H1 (cell line): ENCODE measurements around the gene CDK10.

DNA sequence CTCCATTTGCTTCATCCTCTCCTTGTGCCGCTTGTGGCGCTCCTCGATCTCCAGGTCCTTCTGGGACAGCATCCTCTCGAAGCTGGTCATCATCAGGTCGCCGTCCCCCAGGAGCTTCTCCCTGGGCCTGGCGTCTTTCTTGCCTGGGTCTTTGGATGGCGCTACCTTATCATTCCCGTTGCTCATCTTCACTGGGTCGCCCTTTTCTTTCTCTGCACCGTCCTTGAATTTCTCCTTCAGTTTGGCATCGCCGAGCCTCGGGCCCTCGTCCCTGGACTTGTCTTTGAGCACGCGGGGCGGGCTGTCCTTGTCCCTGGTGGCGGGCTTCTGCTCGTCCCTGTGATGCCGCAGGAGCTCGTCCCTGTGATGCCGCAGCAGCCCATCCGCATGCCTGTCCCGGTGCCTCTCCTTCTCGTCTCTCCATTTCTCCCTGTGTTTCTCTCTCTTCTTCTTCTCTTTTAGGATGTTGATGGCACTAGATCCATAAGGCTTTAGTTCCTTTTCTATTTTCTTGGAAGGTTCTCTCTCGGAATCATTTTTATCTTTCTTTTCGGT lies 64.3 kb downstream of the ZNF778 start:
- RRBS, result no CpG with 5 or more reads among the region's 28 CpGs
CAGE:
- cytosol, long polyA plus RNA, result no peak
- long polyA plus RNA, result no peak
- nucleus, long polyA plus RNA, result no peak

- RRBS, result no CpG with 5 or more reads among the region's 15 CpGs
CAGE:
- cytosol, long polyA plus RNA, result no peak
- long polyA plus RNA, result no peak
- nucleus, long polyA plus RNA, result no peak
These were observed 98.7 kb downstream of the ZNF778 start for GRCh38 chr16:89316069-89316791.

DNA sequence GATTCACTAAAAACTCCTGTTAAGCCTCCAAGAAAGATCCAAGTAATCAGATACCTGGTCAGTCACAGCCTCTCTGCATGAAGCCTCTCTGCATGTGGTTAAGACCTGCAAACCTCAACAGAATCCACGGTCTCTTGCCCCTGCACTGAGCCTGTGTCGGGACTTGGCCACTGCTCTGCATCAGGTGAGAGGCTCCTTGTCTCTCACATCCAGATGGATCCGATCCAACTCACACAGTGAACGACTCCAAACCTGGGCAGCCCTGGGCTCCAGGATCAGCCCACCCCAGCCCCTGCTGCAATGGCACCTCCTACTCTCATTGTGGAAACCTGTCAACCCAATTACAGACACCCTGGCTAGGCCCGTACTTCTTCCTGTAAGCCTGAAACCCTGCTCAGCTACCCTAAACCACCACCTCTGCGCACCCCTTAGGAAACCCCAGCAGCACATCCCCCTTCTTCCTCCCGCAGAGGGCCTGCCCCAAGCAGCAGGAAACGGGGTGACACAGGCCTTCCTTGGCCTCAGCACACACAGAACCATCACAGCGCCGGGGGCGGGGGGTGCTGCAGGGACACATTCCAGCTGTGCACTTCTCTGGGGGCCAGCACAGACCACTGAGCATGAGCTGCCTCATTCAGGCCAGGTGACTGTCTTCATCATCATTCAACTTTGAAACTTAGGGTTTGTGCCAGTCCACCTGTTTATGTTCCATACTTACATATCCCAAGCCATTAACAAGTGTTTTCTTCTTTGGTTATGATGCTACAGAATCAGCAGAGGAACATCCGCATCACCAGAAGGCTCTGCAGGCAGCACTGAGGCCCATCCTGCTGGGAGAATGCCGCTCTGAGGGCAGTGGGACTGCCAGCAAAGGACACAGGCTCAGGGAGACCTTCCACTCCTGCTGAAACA lies 129.3 kb downstream of the ANKRD11 start:
- RRBS, result no CpG with 5 or more reads among the region's 13 CpGs
CAGE:
- cytosol, long polyA plus RNA, result no peak
- long polyA plus RNA, result no peak
- nucleus, long polyA plus RNA, result no peak

- RRBS, result 90% methylated on average over 3 of the region's 33 CpGs
CAGE:
- cytosol, long polyA plus RNA, result no peak
- long polyA plus RNA, result no peak
- nucleus, long polyA plus RNA, result no peak
These were observed 116.9 kb downstream of the ANKRD11 start for GRCh38 chr16:89373199-89374060.

GRCh38 chr16:89389476-89390196 lies 100.7 kb downstream of the ANKRD11 start:
- RRBS, result no CpG with 5 or more reads among the region's 42 CpGs
CAGE:
- cytosol, long polyA plus RNA, result no peak
- long polyA plus RNA, result no peak
- nucleus, long polyA plus RNA, result no peak

DNA sequence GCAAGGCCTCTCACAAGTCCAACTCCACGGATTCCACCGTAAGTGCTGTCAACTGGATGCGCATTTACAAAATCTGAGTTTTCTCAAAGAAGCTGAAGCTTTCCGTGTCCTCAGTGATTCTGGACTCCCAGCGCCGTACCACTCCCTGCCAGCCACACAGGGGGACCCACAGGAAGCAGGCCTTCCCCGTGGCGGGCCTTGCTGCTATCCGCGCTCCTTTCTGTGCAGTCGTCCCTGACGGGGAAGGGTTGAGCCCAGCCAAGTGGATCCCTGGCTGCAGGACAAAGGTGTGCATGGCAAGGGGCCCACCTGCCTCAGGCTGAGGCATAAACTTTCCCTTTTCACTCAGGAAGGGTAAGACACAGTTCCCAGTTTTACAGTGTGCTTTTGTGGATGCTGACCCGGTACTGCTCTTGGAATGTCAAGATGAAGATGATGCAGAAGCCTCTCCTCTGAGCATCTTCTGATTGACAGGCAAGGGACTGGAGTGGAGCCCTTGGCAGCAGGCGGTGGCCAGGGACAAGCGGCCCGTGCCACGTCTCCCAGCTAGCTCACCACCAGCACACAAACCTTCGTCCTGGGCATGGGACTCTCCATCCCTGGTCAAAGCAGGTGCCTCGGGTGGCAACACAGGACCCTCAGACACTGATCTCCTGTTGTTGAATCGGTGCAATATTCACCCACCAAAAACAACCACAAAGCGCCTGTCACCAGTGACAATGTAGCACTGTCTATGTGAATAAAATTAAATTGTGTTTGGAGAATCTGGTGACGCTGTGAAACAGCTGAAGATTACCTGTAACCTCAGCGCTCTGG lies 92.9 kb downstream of the ANKRD11 start:
- RRBS, result no CpG with 5 or more reads among the region's 23 CpGs
CAGE:
- cytosol, long polyA plus RNA, result no peak
- long polyA plus RNA, result no peak
- nucleus, long polyA plus RNA, result no peak

GRCh38 chr16:89438939-89439276 lies 51.5 kb downstream of the ANKRD11 start:
- RRBS, result no CpG with 5 or more reads among the region's 4 CpGs
CAGE:
- cytosol, long polyA plus RNA, result no peak
- long polyA plus RNA, result no peak
- nucleus, long polyA plus RNA, result no peak

DNA sequence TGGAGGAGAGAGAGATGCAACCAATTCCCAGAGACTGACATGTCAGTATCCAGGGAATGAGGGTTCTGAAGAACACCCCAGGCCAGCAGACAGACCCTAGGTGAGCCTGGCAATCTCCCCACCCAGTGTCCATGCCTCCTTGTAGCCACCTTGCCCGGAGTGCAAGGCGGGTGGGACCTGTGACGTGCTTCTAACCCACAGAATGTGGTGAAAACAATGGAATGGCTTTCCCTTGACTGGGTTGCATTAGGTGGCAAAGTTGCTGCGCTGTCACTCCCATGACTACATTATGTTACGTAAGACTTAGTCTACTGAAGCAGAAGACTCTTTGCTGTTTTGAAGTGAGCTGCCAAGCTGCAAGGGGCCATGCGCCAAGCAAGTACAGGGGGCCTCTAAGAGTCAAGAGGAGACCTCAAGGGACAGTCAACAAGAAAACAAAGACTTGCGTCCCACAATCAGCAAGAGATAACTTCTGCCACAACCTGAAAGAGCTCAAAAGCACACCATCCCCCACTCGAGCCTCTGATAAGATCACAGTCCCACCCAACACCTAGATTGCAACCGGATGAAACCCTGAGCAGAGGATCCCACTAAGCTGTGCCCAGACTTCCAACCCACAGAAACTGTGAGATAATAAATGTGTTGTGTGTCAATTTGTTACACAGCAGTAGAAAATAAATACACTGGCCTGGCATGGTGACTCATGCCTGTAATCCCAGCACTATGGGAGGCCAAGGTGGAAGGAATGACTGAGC lies 16.5 kb downstream of the ANKRD11 start:
- RRBS, result no CpG with 5 or more reads among the region's 9 CpGs
CAGE:
- cytosol, long polyA plus RNA, result no peak
- long polyA plus RNA, result no peak
- nucleus, long polyA plus RNA, result no peak

DNA sequence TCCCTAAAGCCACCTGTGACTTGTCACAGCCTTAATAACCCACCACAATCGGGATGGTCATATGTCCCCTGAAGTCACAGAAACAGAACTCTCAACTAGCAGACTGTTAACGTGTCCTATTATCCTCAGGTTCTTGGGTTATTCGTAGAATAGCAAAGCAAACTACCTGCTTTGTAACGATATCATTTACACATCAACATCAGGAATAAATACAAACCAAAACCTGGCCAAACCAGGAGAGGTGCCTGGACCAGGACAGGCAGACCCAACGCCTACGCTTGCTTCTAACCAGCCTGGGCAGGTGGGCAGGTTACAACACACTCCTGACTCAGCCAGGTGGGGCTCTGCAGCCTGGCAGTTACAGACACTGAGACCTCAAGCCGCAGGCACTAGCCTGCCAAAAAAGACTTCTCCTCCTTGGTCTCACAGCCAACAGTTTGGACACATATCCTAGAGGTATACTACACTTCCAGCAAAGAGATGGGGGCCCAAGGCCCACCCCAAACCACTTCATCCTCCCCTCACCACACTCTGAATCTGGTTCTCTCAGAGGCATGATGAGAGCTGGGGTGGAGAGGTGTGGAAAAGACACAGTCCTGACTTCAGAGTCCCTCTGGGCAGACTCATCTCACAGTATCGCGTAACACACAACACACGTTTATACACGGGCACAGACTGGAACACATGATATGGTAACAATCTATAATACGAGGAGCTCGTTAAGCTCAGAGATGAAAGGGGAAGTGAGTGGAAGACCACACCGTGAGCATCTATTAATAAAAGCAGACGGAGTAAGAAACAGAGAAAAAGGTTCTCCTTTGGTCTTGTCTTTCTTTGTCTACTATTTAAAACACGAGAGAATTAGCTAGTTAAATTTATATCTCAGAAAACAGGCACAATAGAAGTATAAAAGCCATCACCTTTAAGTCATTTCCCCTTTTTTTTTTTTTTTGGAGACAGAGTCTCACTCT lies 13.8 kb downstream of the ANKRD11 start:
- RRBS, result no CpG with 5 or more reads among the region's 16 CpGs
CAGE:
- cytosol, long polyA plus RNA, result no peak
- long polyA plus RNA, result no peak
- nucleus, long polyA plus RNA, result no peak

DNA sequence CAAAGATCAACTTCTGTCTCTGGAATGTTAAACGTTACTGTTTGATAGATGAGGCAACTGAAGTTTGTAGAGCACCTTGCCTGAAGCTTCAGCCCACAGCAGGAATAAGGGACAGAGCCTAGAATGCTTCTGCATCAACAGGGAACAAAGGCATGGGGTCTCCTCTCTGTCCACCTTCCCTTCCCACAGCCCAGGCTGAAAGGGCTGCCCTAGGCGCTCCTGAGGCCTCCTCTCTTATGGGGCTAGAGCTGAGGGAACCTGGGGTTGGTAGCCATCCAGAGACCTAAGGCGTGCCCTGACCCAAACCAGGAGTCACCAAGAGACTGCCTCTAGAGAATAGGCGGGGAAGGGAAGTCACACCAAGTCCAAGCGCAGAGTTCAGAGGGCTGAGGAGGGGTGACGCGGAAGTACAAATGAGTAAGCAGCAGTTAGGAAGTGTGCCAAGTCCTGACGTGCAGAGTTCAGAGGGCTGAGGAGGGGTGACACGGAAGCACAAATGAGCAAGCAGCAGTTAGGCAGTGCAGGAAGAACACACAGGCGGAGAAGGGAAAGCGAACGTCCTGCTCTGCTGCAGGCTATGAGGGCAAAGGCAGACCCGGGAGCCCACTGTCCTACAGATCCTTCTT lies 2.9 kb upstream of the SPG7 start:
- RRBS, result no CpG with 5 or more reads among the region's 13 CpGs
CAGE:
- cytosol, long polyA plus RNA, result no peak
- long polyA plus RNA, result no peak
- nucleus, long polyA plus RNA, result no peak

GRCh38 chr16:89562686-89563605 lies 2.5 kb downstream of the RPL13 start:
- RRBS, result no CpG with 5 or more reads among the region's 18 CpGs
CAGE:
- cytosol, long polyA plus RNA, result no peak
- long polyA plus RNA, result no peak
- nucleus, long polyA plus RNA, result no peak

- RRBS, result 18% methylated on average over 2 of the region's 10 CpGs
CAGE:
- cytosol, long polyA plus RNA, result no peak
- long polyA plus RNA, result no peak
- nucleus, long polyA plus RNA, result no peak
These were observed 4.6 kb downstream of the RPL13 start for GRCh38 chr16:89565041-89565582.

DNA sequence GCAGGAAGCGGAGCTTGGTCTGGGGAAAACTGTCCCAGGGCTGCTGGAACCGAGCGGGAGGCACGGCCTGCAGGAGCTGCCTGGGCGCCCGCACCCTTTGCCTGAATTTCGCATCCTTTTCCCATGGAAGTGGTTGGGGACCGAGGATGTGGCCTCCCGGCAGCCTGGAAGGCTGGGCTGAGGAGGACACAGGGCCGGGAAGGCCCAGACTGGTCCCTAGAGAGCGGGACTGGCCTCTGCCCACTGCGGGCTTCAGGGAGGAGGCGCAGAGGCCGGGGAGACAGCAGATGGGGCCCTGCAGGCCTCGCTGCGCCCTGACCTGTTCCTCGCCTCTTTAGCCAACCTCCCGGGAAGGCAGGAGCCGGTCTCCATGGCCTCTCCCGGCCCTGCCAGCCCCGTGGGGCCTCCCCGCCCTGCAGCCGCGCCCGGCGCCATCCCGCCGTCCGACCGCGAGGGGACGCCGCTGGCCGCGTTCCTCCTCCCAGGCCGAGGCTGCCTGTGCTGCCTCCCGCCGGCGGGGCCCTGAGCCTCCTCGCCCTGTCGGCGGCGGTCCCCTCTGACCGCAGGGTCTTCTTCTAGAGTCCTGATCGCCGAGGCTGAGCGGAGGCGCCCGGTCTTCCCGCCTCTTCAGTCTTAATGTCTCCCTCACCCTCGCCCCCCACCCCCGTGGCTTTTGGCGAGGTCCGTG lies 1.1 kb upstream of the CPNE7 start:
- RRBS, result 5% methylated on average over 33 of the region's 54 CpGs
CAGE:
- cytosol, long polyA plus RNA, result no peak
- long polyA plus RNA, result no peak
- nucleus, long polyA plus RNA, result no peak

DNA sequence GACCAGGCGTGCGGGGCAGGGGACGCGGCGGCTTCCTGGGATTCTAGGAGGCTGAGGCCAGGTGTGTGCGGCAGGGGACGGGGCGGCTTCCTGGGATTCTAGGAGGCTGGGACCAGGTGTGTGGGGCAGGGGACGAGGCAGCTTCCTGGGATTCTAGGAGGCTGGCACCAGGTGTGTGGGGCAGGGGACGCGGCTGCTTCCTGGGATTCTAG lies 283 bp downstream of the DPEP1 start:
- RRBS, result no CpG with 5 or more reads among the region's 11 CpGs
CAGE:
- cytosol, long polyA plus RNA, result no peak
- long polyA plus RNA, result no peak
- nucleus, long polyA plus RNA, result no peak

GRCh38 chr16:89620286-89620942 lies 7.0 kb downstream of the DPEP1 start:
- RRBS, result 74% methylated on average over 3 of the region's 21 CpGs
CAGE:
- cytosol, long polyA plus RNA, result no peak
- long polyA plus RNA, result no peak
- nucleus, long polyA plus RNA, result no peak

DNA sequence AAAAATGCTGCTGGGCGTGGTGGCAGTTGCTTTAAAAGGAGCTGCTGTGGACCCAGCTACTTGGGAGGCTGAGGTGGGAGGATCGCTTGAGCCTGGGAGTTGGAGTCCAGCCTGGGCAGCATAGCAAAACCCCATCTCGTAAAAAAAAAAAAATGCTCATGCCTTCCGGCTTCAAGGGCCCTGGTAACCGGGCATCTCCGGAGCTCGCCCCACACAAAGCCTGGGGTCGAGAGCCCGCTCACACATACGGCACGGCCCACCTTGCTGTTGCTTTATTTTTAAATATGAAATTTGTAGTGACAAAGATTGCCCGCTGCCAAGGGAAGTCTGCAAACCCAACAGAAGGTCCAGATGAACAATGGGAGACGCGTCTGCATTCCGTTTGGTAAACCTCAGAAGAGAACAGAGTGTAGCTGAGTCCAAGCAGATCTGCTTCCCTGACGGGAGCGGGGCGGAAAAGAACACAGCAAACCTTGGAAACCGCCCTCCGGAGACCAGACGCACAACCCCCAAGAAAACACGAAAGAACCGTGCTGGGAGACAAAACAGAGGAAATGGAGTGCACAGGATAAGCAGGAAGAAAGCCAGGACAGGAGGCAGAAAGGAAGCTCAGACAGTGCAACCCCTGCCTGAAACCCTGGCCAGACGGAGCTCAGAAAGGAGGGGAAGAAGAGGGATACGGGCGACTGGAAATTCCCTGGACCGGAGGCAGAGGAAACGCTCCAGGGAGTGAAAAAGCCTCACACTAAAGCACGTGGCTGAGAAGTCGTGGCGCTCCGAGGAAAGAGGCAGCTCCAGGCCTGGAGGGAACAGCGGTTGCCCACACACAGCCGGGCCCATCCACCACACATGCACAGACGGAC lies 9.9 kb downstream of the DPEP1 start:
- RRBS, result no CpG with 5 or more reads among the region's 35 CpGs
CAGE:
- cytosol, long polyA plus RNA, result no peak
- long polyA plus RNA, result no peak
- nucleus, long polyA plus RNA, result no peak

DNA sequence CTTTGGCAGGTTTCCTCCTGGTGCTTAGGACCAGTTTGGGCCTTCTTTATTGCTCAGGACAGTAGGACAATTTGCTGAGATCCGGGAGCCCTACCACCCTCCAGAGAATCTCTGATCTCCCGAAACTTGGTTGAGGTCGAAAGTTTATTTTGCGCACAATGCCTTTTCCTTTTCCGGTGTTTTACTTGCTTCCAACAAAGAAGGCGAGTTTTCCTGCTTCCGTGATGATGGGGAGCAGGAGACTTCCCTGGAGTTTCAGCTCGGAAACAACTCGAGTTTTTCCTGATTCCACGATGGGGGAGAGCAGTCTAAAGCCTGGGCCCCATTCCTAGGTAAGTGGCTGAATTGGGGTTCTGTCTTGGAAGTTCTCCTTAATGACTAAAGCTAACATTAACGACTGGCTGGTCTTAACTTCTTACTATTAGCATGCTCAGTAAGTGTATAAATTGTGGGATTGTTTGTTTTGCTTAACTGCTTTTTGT lies 13.9 kb upstream of the CDK10 start:
- RRBS, result 96% methylated on average over 3 of the region's 11 CpGs
CAGE:
- cytosol, long polyA plus RNA, result no peak
- long polyA plus RNA, result no peak
- nucleus, long polyA plus RNA, result no peak

- RRBS, result 1% methylated on average over 27 of the region's 86 CpGs
CAGE:
- cytosol, long polyA plus RNA, result start-site peak on the plus strand at chr16:89686686-89686702, 869 reads; start-site peak on the minus strand at chr16:89686915-89686923, 6 reads; start-site peak on the plus strand at chr16:89686950-89686997, 63 reads
- long polyA plus RNA, result start-site peak on the plus strand at chr16:89686686-89686692, 305 and 277 reads in 2 replicates; start-site peak on the plus strand at chr16:89686937-89687038, 43 and 35 reads in 2 replicates
- nucleus, long polyA plus RNA, result start-site peak on the plus strand at chr16:89686686-89686722, 1,801 reads; start-site peak on the plus strand at chr16:89686974-89687022, 158 reads
These were observed at the start of gene CDK10 for GRCh38 chr16:89686288-89687220. TSS of gene CDK10 (plus strand) at chr16:89686689.

- RRBS, result no CpG with 5 or more reads among the region's 28 CpGs
CAGE:
- cytosol, long polyA plus RNA, result no peak
- long polyA plus RNA, result no peak
- nucleus, long polyA plus RNA, result no peak
These were observed 27.4 kb downstream of the ZNF276 start for GRCh38 chr16:89748493-89749480.

GRCh38 chr16:89807978-89808900 lies 8.2 kb downstream of the FANCA start:
- RRBS, result no CpG with 5 or more reads among the region's 12 CpGs
CAGE:
- cytosol, long polyA plus RNA, result no peak
- long polyA plus RNA, result no peak
- nucleus, long polyA plus RNA, result no peak